Colon Carcinoma Metastatic in the Lung (tissue), 2 donors: ENCODE data around the gene QKI.

DNA sequence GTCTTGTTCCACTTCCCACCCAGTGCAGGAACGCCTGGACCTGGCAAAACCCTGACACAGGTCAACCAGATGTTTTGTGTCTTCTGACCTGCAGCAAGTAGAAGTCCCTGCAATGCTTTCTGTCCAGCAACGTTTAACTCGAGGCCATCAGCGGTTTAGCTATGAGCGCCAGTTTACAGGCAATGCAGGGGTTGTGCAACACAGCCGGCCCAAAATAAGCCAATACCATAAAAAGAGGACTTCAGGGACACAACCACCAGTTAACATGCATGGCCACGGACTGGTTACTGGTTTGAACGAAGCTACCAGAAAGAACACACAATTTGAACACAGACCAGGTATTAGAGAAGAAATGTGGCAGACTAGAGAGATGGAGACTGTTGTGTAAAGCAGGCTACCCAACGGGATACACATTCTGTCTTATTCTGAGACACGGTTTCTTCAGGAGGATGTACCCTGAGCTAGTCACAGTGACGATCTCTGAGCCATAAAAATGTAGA lies 80.1 kb upstream of the QKI start:
- PRO-cap, 2 experiments: no peak in any of the 2 experiments

GRCh38 chr6:163414299-163415379 lies at the start of gene QKI:
Gene QKI, plus strand, starts transcription at chr6:163414718.
- PRO-cap, 2 experiments: peak in 2 of 2 experiments; most common plus-strand start chr6:163414720 (in 2); most common minus-strand start chr6:163414648 (in 1)

DNA sequence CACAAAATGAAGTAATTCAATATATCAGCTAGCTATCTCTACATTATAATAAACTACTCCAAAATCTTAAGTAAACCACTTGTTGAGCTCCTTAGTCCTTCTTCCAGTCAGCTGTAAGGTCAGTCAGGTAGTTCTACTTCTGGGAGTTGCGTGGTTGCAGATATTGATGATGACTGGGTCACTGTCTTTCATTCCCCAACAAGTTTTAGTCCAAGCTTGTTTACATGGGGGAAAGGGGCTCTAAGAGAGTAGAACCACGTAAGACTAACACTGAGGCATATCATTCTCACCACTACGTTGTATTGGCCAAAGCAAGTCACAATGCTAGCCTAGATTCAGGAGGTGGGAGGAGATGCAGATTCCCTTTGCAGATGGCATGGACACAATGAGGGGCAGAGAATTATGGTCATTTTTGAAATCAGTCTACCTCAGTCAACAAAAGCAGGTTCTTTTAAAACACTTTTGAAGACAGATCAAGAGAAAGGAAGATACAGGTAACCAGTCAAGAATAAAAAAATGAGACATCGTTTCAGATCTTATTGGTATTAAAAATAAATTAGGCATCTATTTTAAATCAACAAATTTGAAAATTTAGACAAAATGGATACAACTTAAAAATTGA lies 58.6 kb downstream of the QKI start:
- PRO-cap, 2 experiments: no peak in any of the 2 experiments

DNA sequence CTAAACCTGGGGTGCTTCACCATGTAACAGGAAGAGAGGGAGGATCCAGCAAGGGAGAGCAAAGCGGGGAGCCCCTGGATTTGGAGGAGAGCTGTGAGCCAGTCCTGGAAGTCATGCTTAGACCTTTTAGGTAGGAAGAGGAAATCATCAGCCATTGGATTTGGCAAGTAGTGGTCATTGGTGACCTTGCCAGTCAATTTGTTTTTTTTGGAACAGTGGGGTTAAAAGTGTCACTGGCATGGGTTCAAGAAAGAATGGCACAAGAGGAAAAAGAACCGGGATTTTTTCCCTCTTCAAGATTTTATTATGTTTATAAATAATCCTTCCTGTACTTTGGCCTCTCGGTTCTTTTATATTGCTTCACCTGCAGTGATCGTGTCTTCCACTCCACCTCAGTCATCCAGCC lies 124.6 kb downstream of the QKI start:
- PRO-cap, 2 experiments: no peak in any of the 2 experiments

- PRO-cap, 2 experiments: no peak in any of the 2 experiments
Observed at GRCh38 chr6:163573913-163574829, 159.7 kb downstream of the QKI start.

DNA sequence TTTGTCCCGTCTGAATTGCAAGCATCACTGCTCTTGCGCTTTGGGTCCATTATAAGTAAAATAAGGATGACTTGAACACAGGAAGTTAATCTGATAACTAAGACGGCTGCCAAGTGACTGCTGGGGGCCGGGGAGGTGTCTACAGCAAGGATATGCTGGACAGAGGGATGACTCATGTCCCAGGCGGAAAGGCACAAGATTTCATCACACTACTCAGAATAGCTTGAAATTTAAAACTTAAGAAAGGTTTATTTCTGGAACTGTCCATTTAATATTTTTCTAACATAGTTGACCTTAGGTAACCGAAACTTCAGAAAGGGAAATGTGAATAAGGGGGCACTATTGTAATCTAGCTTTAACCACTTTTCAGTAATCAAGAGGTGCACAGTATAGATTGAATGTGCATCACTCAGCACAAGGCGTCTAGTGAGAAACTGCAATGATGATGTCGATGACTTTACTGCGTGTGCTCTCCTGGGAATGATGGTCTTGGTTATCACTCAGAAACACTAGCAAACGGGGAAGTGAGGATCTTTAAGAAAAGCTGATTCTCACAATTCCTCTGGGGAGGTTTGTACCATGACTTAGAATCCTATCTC lies 171.4 kb downstream of the QKI start:
- PRO-cap, 2 experiments: no peak in any of the 2 experiments

DNA sequence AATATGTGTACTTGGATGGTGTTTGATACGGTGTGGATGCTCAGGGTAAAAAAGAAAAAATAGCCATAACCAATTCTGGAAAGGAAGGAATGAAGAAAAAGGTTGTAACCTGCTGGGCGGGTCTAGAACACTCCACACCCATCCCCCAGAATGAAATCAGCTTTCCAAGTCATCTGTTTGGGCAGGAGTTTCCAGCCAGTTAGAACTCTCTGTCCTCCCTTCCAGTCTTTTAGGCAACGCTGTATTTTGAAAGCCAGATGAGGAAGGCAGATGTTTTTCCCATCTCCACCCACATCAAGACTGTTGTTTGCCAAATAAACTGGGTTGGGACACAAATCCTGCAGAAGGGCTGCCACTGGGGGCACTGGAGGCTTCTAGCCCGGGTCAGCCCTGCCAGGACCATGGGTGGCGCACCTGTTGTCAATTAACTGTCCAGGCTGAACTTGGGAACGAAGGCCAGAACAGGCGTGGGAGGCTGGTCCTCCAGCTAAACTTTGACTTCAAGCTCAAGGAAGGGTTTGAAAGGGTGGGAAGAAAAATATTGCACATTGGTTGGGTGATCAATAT lies 297.1 kb downstream of the QKI start:
- PRO-cap, 2 experiments: no peak in any of the 2 experiments

GRCh38 chr6:163943542-163944097 lies 529.1 kb downstream of the QKI start:
- PRO-cap, 2 experiments: no peak in any of the 2 experiments

DNA sequence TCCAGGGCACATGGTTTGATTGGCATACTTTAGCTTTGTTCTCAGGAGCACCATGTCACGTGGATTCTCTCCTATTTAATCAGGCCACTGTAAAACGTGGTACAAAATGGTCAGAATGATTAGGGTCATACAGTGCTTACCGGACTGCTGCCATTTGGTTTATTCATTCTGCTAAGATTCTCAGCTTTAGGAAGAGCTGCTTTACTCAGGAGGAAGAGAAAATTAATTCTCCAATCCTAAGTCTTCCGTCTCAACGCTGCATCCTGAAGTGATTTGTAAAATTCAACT lies 543.6 kb downstream of the QKI start:
- PRO-cap, 2 experiments: no peak in any of the 2 experiments

GRCh38 chr6:163963181-163963686 lies 548.7 kb downstream of the QKI start:
- PRO-cap, 2 experiments: no peak in any of the 2 experiments

DNA sequence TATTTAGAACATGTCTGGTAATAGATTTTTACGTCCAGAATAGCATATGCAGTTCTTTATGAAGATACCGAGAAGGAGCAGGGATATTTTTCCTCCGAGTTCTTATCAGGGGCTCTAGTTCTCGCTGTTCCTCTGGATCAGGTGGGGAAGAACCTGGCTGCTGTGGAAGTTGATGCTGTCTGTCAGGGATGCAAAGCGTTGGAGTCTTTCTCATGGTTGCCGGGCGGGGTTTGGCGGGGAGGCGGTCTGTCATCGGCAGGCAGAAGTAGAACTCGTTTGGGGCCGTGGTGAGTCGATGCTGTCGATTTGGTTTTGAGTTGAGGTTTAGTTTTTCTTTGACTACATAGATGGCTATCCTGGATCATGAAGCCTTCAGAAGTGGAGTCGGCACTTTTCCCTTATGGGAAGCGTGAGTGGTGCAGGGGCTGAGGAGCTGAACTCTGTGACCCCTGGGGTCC lies 691.2 kb downstream of the QKI start:
- PRO-cap, 2 experiments: no peak in any of the 2 experiments

DNA sequence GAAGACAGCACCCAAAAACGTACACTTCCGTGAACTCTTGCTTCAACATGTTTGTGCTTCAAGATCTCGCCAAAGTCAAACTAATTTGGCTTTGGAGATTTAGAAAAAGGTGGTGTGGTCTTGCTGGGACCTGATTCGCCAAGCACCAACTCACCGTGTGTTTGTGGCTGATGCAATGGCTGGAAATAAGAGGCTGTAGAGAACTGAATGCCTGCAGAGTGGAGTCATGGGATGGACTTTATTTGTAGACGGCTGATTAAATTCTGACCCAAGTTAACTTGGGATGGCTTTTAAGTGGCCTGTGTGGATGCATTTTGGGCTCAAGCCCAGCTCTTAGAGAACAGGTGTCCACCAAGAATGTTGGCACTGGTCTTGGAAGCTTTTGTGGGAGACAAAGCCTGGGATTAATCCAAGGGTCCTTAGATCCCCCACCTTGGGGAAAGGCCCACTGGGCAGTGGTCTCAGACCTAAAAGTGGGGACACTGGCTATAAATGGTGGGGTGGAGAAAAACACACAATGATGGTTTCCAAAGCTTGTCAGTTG lies 693.1 kb downstream of the QKI start:
- PRO-cap, 2 experiments: no peak in any of the 2 experiments

DNA sequence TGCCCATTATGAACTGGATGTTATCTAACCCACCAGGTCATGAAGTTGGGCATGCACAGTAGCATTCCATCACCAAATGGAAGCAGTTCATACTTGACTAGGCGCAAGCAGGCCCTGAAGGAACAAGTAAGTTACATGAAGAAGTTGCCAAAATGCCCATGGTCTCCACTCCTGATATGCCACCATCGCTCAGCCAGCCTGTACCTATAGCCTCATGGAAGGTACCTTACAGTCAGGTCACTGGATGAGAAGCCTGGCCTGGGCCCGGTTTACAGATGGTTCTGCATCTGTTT lies 432.6 kb downstream of the C6orf118 start:
- PRO-cap, 2 experiments: no peak in any of the 2 experiments

DNA sequence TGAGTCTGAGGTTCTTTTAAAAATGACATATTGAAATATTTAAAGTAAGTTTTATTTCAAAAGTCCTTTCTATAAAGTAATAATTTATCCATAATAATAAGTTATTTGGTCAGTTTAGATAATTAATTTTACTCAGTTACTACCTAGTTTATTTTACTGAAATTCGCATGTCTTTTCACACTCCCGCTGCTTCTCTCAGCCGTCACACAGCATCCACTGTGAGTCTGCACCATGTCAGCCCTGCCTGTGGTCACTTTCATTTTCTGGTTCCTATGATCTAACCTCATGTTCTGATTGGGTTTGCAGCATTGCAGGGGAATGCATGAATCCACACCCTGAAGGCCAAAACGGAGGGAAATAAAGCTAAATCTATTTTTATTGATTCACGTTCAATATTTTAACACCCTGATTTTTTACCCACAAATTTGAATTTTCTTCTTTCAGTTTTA lies 47.4 kb downstream of the PDE10A start:
- PRO-cap, 2 experiments: no peak in any of the 2 experiments

DNA sequence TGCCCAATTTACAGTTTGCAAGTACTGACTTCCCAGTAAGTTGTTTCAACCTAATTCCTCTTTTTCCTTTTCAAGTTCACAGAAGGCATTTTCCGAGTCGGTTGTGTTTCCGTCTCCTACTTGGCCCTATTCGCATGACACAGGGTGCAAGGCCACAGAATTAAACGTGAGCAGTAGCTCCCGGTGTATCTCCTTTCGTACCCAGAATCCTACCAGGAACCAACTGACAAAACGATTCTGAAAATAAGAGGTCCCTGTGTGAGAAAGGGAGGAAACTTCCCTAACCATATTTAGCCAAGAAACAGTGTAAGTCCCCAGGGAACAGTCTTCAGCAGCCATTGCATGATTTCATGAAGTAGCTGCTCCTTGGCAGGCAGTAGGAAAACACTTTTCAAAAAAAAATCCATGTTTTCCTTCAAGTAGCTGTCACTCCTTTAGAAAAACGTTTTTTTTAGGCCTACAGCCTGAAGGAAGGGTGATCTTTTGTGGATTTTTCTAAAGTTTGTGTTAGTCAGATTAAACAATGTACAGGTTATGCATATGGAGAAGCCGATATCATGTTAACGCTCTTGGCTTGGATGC lies 46.9 kb downstream of the PDE10A start:
- PRO-cap, 2 experiments: no peak in any of the 2 experiments

- PRO-cap, 2 experiments: no peak in any of the 2 experiments
Observed at GRCh38 chr6:165709372-165709866, 46.4 kb upstream of the PDE10A start.

DNA sequence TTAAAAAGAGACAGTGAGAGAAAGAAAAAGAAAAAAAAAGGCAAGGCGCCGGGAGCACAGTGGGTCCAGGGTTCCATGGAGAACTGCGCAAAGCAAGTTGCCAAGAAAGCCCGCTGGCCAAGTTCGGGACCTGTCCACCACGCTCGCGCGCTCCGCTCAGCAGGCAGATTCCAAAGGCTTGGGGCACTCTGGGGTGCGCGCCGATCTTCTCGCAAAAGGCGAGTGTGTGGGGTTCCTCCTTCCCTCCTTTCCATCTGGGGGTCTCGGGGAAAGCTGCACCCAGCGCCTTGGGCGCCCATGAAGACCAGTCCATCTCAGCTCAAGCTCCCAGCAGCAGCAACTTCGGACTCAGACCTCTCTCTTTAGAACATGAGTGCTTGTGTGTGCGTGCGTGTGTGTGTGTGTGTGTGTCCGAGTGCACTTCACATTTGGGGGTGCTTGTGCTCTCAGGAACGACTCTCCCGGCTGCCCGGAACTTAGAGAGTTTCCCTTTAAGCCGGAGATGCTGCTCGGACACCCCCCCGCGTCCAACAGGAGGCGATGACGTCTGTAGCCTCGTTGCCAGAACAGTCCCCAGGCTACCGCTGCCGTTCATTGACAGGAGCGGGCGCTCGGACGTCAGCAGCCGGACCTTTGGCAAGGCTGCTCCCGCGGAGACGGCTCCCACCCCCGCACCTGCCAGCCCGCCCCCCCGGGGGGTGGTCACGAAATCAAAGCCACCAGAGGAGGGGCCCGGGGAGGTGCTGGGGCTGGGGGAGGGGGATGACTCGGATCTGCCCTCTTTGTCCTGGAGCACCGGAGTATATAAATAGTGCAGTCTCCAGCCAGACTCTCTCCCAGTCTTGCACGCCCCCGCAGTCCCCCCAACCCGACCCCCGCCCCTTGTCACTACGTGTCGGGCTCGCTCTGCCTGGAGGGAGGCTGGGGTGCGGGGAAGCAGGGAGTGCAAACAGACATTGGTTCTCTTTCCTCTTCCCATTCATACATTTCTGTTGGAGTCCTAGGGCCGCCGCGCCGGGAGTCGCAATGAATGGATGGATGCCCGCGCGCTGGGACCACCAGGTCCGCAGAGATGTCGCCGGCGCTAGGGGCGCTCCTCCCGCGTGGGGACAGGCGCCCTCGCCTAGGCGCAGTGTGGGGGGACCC lies 179.7 kb downstream of the TBXT start:
- PRO-cap, 2 experiments: no peak in any of the 2 experiments

GRCh38 chr6:166057791-166058700 lies 109.6 kb downstream of the TBXT start:
- PRO-cap, 2 experiments: no peak in any of the 2 experiments

GRCh38 chr6:166341867-166342263 lies 480 bp downstream of the SFT2D1 start:
- PRO-cap, 2 experiments: no peak in any of the 2 experiments

DNA sequence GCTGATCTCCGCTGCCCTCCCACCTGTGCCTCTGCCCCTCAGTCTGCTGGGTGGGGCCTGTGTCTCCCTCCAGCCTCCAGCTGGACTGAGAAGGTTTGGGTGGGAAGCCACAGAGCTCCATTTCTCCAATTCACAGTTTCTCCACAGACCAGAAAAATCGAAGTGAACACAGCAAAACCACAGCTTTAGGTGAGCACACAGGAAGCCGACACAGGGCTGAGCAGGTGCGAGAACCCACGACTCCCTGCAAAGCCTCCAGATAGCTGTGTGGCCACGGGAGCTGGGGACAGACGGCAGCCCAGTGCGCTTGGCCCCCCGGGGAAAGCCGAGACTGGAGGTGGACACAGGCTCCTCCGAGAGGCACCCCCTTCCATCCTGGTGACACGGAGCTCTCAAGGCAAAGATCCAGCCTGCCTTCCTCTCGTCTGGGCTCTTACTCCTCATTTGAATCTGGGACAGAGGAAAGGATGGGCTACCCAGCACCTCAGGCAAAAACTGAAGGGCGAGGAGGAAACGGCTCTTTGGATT lies 29.0 kb upstream of the MPC1 start:
- PRO-cap, 2 experiments: no peak in any of the 2 experiments